Trachea (tissue), 1 donor: Measurements from ENCODE around the gene NUP155.

DNA sequence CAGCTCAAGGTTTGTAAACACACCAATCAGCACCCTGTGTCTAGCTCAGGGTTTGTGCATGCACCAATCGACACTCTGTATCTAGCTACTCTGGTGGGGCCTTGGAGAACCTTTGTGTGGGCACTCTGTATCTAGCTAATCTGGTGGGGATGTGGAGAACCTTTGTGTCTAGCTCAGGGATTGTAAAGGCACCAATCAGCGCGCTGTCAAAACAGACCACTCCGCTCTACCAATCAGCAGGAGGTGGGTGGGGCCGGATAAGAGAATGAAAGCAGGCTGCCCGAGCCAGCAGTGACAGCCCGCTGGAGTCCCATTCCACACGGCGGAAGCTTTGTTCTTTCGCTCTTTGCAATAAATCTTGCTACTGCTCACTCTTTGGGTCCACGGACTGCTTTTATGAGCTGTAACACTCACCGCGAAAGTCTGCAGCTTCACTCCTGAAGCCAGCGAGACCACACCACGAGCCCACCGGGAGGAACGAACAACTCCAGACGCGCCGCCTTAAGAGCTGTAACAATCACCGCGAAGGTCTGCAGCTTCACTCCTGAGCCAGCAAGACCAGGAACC, 93.4 kb upstream of the NIPBL start:
- PRO-cap, result no peak

GRCh38 chr5:36854761-36855077, 21.9 kb upstream of the NIPBL start:
- PRO-cap, result no peak

GRCh38 chr5:36971635-36972279, 95.2 kb downstream of the NIPBL start:
- PRO-cap, result no peak

DNA sequence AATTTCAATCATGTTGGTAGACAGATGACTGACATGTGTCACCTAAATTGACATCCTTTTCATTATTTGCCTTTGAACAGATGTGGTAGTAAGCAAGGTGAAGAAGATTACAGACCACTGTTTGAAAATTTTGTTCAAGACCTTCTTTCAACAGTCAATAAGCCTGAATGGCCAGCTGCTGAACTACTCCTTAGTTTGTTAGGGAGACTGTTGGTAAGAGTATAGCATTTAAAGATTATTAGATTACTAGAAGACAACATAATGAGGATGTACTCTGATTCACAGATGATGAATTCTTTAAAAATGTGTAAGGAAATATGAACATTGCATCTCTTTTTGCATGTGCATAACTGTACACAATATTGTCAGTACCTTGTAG, 139.4 kb downstream of the NIPBL start:
- PRO-cap, result no peak

GRCh38 chr5:37197584-37197922, 51.6 kb downstream of the CPLANE1 start:
- PRO-cap, result no peak

GRCh38 chr5:37370669-37371801, at the start of gene NUP155:
TSS of gene NUP155 (minus strand) at chr5:37371106.
- PRO-cap, result bidirectional peak, plus-strand start at chr5:37371188, minus-strand start at chr5:37371139; unidirectional peak, plus-strand start at chr5:37371474

- PRO-cap, result no peak
Measured at GRCh38 chr5:38386718-38387116, 128.4 kb downstream of the EGFLAM start.

GRCh38 chr5:38494012-38494476, 62.4 kb downstream of the LIFR start:
- PRO-cap, result no peak

GRCh38 chr5:38532099-38532744, 24.2 kb downstream of the LIFR start:
- PRO-cap, result no peak

GRCh38 chr5:38601437-38601736, 44.9 kb upstream of the LIFR start:
- PRO-cap, result no peak

GRCh38 chr5:38719095-38719580, 126.7 kb upstream of the OSMR start:
- PRO-cap, result no peak

- PRO-cap, result no peak
Measured at GRCh38 chr5:38831976-38832440, 13.8 kb upstream of the OSMR start.

- PRO-cap, result no peak
Measured at GRCh38 chr5:38843564-38844249, 2.1 kb upstream of the OSMR start.

GRCh38 chr5:38871971-38872629, 26.3 kb downstream of the OSMR start:
- PRO-cap, result bidirectional peak, plus-strand start at chr5:38872451, minus-strand start at chr5:38872450

DNA sequence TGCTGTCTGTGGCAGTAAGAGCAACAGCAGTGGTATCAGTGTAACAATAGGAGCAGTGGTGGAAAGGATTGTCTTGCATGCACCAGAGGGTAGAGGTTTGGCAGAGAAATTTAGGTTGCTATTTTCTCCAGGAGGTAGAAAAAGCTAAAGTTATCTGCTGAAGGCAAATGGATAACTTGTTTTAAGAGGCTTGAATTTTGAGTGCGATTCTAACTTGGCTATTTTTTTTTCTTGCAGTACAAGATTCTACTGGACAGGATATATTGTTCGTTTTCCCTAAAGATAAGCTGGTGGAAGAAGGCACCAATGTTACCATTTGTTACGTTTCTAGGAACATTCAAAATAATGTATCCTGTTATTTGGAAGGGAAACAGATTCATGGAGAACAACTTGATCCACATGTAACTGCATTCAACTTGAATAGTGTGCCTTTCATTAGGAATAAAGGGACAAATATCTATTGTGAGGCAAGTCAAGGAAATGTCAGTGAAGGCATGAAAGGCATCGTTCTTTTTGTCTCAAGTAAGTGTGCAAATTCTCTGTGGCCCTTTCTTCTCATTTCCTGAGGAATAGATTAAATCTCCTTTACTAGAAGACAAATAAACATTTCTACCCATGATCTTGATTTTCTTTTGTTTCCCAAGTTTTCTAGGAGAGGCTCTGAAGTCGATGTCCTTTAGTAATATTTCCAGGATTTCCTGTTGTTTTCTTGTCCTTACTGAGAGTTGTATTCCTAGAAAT, 37.9 kb downstream of the OSMR start:
- PRO-cap, result no peak

DNA sequence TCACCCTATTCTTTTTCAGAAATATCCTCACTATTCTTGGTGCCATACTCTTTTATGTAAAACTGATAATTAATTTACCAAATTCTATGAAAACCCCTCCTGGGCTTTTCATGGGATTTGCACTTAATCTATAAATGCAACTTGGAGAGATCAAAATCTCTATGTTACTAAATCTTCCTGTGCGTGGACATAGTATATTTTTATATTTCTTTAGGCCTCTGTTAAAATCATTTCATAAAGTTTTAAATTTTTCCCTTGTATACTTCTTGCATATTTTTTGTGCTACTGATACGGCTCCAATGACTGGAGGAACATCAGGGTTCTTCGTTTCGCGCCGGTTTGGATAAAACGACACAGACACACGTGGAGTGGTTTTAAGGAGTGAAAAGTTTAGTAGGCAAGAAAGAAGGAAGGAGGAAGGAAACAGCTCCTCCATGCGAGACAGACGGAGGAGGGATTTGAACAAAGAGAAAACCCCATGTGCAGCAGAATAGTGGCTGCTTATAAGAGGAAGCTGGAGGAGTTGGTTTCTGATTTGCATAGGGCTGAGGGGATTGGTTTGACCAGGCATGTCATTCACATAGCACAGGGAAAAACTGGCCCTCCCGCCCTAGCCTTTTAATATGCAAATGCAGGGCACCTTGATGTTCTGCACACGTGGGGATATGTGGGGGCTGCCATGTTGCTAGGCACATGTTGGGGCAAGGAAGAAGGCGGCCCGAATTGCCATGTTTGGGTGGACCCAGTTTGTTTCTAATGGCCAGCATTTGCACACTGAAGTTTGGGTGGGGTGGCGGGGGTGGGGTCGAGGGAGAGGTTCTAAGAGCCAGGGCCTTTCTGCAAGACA, 42.0 kb downstream of the OSMR start:
- PRO-cap, result no peak

GRCh38 chr5:38940232-38941377, 94.8 kb downstream of the OSMR start:
- PRO-cap, result no peak

DNA sequence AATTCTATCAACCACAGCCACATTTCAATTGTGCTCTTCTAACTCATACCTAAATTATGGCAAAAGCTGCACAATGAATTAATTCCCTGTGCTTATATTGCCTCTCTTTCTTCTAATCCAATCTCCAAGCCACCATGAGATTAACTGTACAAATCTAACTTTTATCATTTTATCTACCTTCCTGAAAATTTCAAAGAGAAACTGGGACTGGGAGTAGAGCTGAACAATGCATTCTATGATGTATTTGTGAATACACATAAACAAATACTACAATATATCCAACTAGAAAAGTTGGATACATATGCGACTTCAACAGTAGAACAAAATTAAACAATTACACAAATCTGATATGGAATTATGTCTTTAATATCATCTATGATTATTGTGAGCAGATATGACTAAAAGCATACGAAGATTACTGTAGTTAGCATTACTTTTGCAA, 42.7 kb downstream of the RICTOR start:
- PRO-cap, result no peak

DNA sequence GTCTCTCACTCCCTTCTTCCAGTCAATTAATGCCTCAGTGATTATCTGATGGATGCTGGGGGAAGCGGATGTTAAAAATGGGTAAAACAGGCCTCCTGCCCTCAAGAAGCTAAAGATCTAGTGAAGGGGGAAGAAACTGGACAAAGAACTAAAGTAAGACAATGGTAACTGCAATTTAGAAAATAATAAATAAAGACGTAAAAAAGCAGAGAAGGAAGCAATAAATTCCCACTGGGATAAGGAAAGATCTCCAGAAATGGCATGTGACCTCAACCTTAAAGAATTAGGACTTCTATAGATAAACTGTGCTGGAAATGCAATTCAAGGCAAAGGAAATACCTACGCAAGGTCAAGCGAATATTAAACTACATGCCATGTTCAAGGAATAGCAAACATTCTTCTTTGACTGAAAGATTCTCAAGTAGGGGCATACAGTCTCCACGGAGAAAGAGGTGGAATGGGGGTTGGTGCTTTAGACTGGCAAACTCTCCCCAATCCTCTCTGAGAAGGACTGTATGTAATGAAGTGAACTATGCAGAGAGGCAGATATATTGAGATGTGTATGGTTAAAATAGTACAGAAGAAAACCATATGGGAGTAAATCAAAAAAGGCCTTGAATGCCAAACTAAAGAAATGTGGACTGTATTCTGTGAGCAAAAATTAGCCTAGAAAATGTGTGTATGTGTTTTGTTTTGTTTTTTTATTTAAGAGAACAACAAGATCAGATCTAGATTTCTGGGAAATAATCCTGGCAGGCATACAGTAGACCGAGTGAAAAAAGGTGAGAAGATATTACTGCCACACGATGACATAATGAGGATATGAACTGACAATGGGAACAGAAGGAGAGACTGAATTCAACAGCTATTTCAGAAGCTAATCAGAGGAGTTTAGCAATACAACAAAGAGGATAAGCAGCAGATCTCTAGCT, 6.1 kb downstream of the RICTOR start:
- PRO-cap, result no peak

DNA sequence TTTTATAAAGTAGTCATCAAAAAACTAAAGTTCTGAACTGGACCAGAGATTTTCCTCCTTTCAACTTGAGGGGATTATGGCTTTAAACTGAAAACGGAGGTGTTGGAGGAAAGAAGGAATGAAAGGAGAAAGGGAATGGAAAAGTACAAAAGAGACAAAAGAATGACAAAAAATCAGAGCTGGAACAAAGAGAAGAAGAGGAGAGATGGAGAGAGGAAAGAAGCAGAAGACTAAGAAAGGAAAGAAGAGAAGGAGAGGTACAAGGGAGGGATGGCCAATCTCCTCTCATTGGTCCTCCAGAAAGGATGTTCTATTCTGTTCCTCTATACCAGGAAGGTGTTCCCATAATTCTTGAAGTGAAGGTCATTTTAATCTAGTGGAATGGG, 59.1 kb upstream of the RICTOR start:
- PRO-cap, result no peak